Right cardiac atrium (tissue), 1 donor: ENCODE measurements around a stretch of chrX.

GRCh38 chrX:2593772-2594167, 93.0 kb upstream of the DHRSX start:
- PRO-cap = no peak

- PRO-cap = no peak
Measured at GRCh38 chrX:2629943-2630333, 61.2 kb upstream of the CD99 start.

DNA sequence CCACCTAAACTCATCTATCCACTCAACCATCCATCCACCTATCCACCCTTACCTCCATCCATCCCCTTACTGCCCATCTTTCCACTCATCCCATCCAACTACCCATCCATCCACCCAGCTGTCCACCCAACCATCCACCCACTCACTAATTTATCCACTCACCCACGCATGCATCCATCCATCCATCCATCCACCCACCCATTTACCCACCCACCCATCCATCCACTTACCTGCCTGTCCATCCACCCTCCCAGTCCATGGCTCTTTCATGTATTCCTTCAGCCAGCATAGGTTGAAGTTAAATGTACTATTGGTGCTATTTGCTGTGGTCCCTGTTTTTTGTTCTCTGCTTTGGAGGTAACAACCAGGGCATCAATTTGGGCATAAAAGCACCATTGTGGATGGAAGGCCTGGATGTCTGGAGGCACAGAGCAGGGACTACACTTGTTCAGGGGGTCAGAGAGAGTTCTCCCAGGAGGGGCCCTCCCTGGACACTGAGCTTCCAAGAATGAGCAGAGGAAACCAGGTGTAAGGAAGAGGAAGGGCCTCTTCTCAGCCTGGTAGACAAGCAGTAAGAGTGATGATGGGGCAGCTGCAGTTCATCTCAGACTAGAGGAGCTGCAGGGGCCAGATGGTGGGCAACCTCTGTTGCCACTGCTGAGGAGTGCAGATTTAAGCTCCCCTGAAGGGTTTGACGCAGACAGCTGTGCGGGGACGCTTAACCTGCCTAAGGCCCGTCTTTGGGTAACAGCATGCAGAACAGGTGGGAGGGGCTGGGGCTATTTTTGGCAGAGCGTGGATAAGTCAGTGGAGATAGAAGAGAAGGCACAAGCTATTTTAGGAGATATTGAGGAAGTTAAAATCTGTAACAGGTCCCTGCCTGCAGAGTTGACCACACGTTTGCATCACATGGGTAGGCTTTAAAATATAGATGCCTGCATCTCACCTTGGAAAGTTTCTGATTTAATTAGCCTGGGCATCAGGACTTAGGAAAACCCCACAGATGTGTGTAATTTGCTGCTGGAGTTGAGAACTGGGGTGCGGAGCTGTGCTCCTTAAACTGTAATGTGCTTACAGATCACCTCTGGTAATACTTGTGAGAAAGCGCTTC, 10.3 kb downstream of the CD99 start:
- PRO-cap = no peak

DNA sequence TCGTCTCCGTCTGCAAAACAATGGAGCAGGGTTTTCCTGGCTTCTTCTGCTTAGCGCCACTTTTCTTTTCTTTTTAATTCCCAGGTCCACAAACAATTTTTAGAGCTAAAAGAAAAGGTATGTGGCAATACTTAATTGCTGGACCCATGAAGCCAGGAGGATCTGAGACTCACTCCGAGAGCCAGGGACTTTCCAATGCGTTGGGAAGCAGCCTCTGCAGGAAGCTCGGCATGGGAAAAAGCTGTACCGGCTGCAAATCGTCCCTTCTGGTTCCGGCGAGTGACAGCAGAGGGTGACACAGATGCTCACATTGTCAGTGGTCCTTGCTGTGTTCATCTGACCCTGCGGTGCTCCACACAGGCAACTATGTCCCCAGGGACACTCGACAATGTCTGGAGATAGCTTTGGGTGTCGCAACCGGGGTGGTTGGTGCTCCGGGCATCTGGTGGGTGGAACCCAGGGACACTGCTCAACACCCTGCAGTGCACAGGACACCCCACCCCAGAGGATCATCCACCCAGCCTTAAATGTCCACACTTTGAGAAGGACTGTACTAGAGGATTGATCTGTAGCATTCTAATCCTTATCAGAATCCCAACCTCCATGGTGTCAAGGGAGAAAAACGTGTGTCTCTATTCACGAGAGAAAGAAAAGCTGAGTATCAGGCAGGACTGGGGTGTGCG, 163.9 kb downstream of the PRKX start:
- PRO-cap = no peak

DNA sequence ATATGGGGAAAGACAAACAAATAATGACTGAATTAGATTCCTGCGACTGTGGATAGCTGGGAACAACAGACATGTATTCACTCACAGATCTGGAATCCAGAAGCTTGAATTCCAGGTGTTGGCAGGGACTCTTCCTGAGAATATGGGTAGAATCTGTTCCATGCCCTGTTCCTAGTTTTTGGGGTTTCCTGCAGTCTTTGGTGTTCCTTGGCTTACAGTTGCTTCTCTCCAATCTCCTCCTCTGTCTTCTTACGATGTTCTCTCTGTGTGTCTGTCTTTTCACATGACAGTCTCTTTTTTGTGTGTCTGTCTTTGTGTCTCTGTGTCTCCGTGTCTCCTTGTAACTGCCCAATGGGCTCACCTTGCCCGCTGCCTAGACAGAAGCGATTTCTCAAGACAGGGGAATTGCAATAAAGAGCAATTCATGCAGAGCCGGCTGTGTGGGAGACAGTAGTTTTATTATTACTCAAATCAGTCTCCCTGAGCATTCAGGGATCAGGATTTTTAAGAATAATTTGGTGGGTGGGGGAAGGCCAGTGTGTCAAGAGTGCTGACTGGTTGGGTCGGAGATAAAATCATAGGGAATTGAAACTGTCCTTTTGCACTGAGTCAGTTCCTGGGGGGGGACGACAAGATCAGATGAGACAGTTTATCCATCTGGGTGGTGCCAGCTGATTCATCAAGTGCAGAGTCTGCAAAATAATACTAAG, 502.7 kb downstream of the NLGN4X start:
- PRO-cap = unidirectional peak, minus-strand start at position 346 of the sequence

DNA sequence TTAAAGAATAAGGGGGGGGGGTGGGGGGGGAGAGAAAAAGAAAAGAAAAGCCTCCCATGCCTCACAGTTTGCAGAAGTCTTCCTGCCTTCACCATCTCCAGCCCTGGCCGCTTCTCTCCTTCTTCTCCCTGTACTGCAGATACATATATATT, 843 bp downstream of the NLGN4X start:
- PRO-cap = no peak

DNA sequence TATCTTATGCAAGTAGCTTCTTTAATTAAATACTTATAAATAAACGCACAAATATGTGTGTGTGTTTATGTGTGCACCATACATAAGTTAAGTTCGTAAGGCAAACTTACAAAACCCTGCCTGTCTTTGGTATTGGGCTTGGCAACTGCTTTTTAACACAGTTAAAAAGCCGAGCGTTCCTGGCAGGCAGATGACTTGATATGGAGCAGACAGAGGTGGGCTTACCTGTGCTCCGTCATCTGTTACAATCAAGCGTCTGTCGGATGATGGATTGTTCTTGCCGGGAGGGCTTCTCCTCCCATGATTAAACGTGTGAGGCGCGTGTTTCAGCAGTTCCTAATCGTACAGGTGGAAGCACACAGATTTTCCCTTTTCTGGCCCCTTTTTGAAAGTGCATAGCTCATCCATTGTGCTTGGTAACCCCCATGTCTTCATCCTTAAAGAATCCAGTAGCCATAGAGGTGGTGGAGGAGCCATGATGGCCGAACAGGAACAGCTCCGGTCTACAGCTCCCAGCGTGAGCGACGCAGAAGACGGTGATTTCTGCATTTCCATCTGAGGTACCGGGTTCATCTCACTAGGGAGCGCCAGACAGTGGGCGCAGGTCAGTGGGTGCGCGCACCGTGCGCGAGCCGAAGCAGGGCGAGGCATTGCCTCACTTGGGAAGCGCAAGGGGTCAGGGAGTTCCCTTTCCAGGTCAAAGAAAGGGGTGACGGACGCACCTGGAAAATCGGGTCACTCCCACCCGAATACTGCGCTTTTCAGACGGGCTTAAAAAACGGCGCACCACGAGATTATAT, 215.3 kb upstream of the STS start:
- PRO-cap = no peak

GRCh38 chrX:7252183-7252617, 104.2 kb upstream of the PUDP start:
- PRO-cap = no peak

GRCh38 chrX:9033647-9033937, 335 bp downstream of the FAM9B start:
- PRO-cap = no peak

DNA sequence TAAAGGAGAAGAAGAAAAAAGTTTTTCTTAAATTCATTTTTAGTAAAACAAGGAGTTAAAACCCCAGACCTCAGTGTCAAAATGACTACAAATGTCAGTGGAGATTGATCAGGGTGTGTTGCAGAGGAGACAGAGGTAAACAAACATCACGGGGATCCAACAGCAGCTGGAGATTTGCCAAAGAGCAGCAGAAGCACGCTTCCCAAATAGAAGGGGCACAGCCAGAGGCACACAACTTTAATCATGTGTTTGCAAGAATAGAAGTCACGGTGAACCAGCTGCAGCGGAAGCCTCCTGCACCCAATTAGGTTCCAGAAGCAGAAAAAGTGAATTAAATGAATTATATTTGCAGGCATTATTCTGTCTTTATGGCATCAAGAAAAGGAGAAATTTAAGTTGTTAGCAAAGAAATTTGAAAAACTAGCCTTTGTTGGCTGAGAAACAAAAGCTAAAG, 129.5 kb upstream of the FAM9B start:
- PRO-cap = no peak

DNA sequence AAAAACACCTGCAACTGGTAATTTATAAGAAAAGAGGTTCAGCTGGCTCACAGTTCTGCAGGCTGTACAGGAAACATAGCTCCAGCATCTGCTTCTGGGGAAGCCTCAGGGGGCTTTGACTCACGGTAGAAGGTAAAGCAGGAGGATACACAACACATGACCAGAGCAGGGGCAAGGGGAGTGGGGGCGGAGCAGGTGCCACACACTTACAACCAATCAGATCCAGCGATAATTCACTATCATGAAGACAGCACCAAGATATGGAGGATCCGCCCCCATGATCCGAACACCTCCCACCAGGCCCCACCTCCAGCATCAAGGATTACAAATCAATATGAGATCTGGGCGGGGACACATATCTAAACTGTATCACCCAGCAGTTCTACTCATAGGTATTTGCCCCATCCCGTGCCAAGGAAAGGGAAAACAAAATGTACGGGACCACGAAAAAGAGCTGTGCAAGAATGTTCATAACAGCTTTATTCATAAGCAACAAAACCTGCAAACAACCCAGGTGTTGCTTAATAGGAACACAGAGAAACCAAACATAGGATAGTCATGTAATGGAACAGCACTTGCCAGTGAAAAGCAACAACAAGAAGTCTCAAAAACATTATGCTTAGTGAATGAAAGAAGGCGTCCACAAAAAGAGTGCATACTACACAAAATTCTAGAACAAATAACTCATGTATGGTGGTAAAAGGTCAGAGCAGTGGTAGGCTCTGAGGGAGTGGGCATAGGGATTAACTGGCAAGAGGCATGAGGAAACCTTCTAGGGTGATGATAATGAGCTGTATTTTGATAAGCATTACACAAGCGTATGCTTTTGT, 130.8 kb upstream of the FAM9B start:
- PRO-cap = no peak

- PRO-cap = no peak
Measured at GRCh38 chrX:9278618-9279539, 186.0 kb upstream of the TBL1X start.

DNA sequence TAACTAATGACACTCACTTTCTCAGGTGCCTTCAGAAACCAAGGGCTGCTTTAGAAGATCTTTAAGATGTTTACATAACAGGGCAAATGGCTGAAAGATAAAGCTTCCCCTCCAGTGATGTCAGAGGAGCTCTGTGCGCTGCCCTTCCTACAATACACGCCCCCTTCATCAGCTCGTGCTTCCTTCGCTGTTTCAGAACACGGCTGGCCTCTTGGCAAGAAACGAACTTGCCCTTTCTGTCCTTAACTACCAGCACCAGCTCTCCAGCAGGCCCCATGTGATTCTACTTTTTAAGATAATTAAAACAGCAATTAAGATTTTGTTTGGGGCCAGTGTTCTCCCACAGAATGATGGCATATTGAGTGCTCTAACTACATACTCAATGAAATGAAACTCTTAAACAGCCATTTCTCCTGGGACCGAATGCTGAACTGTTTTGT, 118.9 kb downstream of the GPR143 start:
- PRO-cap = no peak

- PRO-cap = no peak
Measured at GRCh38 chrX:9661546-9662545, 103.8 kb downstream of the GPR143 start.

- PRO-cap = no peak
Measured at GRCh38 chrX:9786795-9787375, 656 bp downstream of the SHROOM2 start.

DNA sequence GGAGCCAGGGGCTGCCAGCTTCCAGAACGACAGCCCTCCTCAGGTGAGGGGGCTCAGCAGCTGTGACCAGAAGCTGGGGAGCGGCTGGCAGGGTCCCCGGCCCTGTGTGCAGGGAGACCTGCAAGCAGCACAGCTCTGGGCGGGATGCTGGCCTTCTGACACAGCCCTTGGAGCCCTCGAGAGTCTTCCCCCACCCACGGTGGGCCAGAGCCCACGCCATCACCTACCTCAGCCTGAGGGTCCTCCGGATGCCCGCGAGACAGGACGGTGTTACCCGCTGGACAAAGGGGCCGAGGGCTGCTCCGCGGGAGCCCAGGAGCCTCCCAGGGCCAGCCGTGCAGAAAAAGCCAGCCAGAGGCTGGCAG, 71.9 kb upstream of the CLDN34 start:
- PRO-cap = no peak

- PRO-cap = no peak
Measured at GRCh38 chrX:9909250-9909540, 58.0 kb upstream of the CLDN34 start.

- PRO-cap = no peak
Measured at GRCh38 chrX:10041235-10041675, 74.1 kb downstream of the CLDN34 start.

GRCh38 chrX:10048159-10048454, 80.9 kb downstream of the CLDN34 start:
- PRO-cap = no peak

DNA sequence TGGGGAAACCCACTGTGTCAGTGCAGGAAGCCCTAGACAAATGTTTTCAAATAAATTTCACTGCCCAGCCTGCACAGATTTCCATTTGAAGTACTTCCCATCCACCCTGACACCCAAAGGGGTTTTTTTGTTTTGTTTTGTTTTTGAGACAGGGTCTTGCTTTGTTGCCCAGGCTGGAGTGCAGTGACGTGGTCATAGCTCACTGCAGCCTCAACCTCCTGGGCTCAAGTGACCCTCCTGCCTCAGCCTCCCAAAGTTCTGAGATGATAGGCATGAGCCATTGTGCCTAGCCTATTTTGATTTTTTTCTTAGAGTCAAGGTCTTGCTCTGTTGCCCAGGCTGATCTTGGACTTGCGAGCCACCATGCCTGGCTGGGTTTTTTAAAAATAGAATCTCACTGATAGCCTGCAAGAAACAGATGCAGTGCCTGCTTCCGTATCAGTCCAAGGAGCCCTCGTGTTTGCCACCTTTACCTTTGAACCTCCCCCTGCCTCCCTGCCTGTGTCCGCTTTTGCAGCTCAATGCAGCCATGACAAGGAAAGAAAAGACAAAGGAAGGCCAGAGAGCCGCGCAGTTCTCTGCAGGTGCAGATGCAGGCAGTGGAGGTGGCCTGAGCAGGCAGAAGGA, 13.3 kb upstream of the CLCN4 start:
- PRO-cap = no peak